Placental epithelial cell (primary cell): ENCODE measurements around a stretch of chr2.

GRCh38 chr2:43041759-43042084 lies 184.7 kb downstream of the ZFP36L2 start:
- CAGE, long polyA plus RNA: no peak

- CAGE, long polyA plus RNA: no peak
Observed at GRCh38 chr2:43052155-43052861, 174.1 kb downstream of the ZFP36L2 start.

- CAGE, long polyA plus RNA: no peak
Observed at GRCh38 chr2:43070056-43070551, 156.3 kb downstream of the ZFP36L2 start.

GRCh38 chr2:43082871-43084056 lies 143.1 kb downstream of the ZFP36L2 start:
- CAGE, long polyA plus RNA: no peak

DNA sequence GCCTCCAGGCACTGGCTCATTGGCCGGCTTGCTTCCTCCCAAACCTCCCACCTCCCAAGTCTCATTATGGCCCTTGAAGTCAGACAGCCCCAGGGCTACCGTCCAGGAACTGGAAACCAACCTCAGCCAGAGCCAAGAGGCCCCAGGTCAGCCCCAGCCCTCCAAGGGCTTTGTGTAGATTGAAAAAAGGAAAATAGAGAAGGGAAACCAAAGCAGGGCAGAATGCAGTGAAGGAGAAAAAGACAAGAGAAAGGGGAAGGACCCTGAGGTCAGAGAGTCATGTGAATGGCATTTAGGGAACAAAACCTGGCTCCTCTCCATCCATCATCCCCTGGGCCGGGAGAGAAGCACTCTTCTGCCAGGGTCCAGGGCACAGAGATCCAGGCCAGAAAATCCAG lies 119.3 kb downstream of the ZFP36L2 start:
- CAGE, long polyA plus RNA: no peak

DNA sequence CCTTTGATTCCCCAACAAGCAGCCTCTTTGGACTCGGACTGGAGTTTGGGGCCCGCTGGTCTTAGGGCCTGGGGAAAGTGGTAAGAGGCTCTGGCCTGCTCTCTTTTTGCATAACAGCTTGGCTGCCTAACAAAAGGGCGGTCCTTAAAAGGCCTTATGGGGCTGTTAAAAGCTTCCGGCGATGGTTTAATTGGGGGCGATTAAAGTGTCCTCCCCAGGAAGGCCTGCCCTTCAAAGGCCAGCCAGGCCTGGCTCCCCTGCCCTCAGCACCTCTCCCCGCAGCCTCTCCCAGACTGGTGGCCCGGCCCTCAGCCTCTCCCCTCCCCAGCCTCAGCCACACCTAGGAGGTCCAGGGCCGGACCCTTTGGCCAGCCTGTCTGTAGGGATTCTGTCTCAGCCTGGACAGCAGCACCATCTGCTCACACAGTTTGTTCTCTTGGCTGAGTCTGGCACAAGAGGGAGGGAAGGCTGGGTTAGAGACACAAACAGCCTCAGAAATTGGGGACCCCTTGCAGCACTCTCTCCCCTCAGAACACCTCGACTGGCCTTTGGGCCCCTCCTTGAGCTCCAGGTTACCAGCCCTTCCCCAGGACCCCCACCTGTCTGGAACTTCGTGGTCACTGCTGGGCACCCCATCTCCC lies 39.4 kb downstream of the ZFP36L2 start:
- CAGE, long polyA plus RNA: no peak

GRCh38 chr2:43194046-43194773 lies 32.2 kb downstream of the ZFP36L2 start:
- CAGE, long polyA plus RNA: no peak

GRCh38 chr2:43227806-43228248 lies 1.4 kb upstream of the ZFP36L2 start:
- CAGE, long polyA plus RNA: no peak

DNA sequence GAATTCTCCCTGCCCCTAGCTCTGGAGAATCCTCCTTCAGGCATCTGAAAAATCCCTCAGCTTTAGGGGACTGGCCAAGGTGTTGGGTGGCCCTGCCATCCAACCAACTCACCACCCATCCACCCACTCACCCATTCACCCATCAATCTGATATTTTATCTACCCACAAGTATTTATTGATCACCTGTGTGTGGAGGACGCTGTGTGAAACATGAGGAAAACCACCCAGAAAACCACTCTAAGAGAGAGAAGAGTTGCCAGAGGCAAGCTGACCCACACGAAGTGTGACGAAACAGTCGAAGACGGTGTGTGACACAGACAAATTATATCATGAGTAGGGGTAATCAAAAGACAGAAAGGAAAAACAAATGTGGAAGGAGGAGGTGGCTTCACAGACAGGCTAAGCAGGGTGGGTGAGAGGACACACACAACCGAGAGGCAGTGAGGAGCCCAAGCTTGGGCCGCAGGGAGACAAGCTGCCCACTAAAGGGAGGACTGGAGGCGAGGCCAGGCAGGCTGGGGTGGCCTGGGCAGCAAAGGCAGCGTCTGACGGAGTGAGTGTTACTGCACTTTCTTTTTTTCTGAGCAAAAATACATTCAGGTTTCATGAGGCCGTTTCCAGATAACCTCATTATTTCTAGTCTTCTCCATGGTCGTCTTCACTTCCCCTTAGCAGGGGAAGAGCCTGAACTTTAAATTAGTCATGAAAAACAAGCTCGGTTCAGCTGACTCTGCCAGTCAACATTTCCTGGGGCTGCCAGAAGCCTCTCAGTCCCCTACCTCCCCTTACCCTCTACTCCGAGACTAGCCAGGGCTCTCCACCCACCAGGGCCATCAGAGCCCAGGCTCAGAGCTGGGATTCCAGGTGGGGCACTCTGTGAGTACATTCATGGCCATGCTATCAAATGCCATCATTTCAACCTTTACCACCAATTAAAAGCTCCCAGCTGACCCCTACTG lies 13.6 kb upstream of the ZFP36L2 start:
- CAGE, long polyA plus RNA: no peak

DNA sequence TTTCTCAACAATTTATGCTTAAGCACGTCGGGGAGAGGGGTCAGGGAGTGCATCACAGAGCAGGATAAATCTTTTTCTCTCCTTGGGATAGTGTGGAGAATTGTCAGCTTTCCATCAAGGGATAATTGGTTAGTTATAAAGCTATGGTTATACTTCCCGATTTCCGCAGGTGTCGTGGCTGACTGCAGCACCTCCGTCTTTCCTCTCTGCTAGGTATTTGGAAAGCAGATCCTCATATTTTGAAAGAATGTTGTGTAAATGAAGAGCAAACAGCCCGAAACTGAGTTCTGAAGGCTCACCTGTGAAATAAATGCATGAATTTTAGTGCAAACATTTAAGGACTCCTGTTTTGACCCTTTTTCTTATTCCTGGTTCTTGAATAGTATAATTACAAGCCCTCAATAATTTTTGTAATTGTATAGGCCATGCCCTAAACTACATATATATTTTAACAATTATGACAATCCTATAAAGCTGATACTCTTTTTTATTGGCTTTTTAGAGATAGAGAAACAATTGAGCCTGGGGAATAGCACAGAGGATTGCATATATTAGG lies 899 bp downstream of the DYNC2LI1 start:
- CAGE, long polyA plus RNA: no peak

- CAGE, long polyA plus RNA: no peak
Observed at GRCh38 chr2:43877835-43878433, 39.2 kb downstream of the ABCG8 start.

GRCh38 chr2:44167665-44168627 lies 729 bp upstream of the PPM1B start:
- CAGE, long polyA plus RNA: no peak

- CAGE, long polyA plus RNA: no peak
Observed at GRCh38 chr2:44201028-44202230, 32.8 kb downstream of the PPM1B start.

- CAGE, long polyA plus RNA: no peak
Observed at GRCh38 chr2:44211268-44211514, 42.5 kb downstream of the PPM1B start.

- CAGE, long polyA plus RNA: no peak
Observed at GRCh38 chr2:44221057-44221565, 52.4 kb downstream of the PPM1B start.

DNA sequence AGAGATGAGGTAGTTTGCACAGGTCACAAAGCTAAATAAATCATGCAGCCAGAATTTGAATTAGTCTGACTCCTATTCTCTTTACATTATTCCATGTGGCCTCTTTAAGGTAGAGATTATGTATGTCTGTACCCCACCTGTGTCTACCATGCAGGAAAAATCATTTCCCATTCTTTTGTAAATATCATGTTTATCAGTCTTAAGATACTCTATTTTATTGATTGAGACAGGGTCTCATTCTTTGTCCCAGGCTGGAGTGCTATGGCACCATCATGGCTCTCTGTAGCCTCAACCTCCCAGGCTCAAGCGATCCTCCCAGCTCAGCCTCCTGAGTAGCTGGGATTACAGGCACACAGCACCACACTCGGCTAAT lies 52.7 kb upstream of the SLC3A1 start:
- CAGE, long polyA plus RNA: no peak

DNA sequence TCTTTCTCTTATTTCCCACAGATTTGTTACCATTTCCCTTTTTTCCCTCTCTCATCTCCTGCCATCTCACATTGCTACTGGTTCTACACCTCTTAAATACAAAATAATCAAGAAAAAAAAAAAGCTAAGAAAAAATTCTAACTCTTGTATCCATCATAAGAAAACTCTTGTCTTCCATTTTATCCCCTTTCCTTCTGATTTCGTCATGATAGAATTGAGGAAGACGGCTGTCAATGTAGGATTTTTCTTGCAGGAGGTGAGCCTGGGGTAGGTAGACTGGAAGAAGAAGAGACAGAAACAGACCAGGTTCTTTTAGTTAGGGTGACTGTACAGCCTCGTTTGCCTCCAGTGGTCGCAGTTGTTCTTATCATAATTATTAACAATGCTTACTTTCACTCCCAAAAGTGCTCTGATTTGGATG lies 37.8 kb downstream of the CAMKMT start:
- CAGE, long polyA plus RNA: no peak

- CAGE, long polyA plus RNA: no peak
Observed at GRCh38 chr2:44544030-44544828, 182.5 kb downstream of the CAMKMT start.

GRCh38 chr2:44755689-44756126 lies 185.8 kb upstream of the SIX3 start:
- CAGE, long polyA plus RNA: no peak

DNA sequence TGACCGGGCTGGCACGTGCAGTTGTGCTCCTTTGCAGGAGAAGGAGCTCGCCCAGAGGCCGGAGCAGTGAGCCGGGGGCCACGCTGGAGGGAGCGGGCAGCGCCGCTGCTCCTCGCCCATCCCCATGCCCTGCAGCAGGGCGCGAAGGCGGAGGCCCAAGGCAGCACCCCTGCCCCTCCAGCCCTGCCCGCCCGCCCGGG lies 173.1 kb upstream of the SIX3 start:
- CAGE, long polyA plus RNA: no peak